Measurements from ENCODE around the gene CYP27C1.

GRCh38 chr2:121195902-121196504, 89.0 kb downstream of the TFCP2L1 start:
- PRO-cap = no peak

- PRO-cap = no peak
Observed at GRCh38 chr2:121260508-121261089, 24.4 kb downstream of the TFCP2L1 start.

- PRO-cap = no peak
Observed at GRCh38 chr2:121367970-121368546, 83.1 kb upstream of the TFCP2L1 start.

GRCh38 chr2:121425112-121425663, 140.2 kb upstream of the TFCP2L1 start:
- PRO-cap = no peak

DNA sequence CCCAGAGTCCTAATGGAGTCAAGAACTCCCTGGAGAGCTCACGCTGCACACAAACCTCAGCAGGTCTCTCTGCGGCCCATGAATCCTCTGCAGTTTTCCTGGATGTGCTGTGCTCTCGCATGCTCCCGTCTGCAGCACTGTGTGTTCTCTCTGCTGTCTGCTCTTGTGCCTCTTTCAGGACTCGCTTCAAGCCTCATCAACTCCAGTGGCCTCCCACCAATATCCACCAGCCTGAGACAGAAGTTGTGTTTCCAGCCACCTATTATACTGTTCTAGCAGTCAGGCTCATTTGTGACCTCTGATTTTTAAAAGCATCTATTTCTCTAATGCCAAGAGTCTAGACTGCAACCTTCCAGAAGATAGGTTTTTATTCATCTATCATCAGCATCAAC, 94.2 kb downstream of the CLASP1 start:
- PRO-cap = no peak

DNA sequence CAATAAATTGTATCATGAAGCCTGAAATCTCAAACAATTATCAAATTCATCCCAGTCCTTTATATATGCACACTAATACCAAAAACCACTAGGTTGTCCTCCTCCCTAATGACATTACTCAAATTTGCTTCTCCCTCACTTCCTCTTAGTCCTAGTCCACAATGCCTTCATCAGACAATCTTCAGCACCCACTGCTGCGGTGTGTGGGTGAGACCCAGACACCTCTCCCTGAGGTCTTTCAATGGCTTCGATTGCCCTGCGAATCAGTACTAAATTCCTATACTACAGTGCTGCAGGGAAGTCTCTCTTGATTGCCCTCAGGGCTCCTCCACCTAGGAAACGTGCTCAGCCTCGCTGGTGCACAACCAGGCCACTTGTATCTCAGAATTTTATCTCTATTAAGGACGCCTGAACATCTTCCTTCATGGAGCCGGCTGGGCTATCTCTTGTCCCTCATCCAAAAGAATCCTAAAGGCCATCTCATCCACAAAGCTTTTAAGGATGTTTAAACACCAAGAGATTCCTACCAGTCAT, 57.9 kb downstream of the CLASP1 start:
- PRO-cap = no peak

DNA sequence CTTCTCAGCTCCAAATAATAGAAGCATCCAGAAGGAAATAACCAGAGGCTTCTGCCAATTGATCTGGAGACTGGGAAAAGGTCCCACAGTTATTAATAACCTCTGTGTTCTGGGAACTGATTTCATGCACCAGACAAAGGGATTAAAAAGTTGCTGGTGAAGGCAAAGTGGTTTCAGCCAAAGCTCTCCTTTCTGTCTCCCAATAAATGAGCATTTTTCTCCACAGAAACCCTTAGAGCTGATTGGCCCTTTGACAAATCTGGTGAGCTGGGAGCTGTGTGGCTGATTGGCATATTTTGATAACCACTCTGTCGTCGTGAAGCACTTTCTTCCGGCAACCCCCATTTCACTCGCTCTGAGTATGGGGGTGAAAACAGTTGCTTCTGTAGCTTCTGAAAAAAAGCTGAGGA, 36.3 kb downstream of the NIFK start:
- PRO-cap = no peak

DNA sequence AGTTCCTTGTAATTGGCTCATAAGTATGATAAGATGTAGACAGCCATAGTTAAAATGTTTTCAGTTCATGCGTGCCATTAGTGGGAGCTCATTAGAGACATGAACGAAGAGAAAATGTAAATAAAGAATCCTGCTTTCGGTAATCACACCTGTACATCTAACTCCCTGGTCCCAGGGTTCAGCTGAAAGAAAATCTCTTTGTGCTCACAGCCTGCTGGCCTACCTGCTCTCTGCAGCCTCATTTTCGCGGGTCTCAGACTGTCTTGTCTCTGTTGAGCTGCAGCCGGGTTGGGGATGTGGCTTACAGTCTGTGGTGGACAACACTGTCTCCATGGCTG, 174.7 kb downstream of the TSN start:
- PRO-cap = no peak

DNA sequence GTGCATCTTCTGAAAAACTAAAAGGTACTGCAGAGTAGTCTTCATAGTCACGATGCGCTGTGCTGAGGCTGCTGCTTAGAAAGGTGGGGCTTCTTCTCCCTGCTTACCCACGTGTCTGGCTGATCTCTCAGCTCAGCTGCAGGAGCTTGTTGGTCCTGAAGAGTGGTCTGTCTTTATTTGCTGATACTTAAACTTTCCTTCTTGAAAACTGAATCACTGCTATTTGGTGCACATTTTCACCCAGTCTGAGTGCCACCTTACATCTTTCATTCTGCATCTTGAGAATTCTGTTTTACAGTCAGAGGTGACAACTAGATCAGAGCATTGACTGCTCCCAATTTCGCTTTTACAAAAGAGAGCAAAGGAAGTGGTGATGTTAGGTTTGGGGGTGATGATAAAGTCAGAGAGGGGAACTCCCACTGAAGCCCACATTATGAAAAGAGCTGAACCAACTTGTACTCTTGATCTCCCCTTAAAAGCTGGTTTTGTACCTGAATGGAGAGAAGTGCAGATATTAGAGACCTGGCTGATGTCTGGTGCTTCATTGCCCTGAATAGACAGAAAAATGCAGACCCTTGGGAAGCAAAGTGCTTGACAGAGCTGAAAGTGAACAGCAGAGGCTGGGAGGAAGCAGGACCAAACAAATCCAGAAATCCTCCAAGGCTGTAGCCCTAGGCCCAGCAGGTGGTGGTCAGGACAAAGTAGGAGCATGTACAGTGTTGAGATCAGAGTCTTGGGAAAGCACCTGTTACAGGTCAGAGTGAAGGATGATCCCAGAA, 984.6 kb downstream of the TSN start:
- PRO-cap = no peak

GRCh38 chr2:125664859-125665527, 991.0 kb upstream of the GYPC start:
- PRO-cap = no peak

DNA sequence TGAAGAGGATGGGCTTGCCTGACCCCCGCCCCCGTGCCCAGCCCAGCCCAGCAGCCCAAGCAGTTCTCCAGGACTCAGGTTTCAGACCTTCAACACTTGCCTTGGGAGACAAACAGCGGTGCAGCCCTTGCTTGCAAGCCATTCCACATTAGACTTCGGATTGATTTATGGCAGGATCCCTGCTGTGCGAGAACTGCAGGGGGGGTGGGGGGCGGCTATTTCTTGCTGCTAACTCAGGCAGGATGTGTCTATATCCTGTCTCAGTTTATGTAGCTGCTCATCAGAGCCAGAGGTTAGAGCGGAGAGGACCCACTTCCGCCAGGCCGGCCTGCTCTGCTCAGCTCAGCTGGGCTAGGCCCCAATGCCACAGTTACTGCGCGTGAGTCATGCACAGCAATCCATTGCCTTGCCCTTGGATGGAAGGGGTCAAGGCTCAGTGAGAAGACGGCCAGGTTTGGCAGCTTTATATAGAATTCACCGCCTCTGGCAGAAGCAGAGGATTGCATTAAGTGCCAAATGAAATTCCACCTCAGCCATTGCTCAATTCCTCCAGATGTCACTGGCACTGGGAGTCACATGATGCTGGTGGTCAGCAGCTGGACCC, 1.8 kb downstream of the GYPC start:
- PRO-cap = no peak

DNA sequence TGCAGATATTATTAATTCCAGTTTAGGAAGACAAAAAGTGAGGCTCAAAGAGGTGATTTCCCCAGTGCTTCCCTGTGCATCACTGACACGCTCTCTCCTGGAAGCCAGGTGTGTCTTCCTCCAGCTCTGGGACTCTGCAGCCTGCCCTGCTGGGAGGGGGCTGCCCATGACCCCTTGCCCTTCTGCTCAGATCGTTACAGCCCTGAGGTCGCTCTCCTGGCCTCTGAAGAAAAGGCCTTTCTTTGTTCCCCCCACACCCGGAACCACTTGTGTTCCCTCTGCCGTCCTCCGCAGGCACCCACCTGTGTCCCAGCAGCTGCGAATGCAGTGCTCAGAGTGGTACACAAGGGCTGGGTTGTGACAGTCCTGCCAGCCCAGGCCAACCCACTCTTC, 9.8 kb downstream of the GYPC start:
- PRO-cap = no peak

DNA sequence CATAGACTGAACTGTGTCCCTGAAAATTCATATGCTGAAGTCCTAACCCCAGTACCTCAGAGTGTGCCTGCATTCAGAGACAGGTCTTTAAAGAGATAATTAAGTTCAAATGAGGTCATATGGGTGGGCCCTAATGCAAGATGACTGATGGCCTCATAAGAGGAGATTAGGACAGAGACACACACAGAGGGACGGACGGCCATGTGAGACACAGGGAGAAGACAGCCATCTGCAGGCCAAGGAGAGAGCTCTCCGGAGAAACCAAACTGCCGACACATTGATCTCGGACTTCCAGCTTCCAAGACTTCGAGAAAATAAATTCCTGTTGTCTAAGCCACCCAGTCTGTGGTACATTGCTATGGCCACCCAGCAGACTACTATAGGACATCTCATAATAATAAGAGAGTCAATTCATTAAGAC, 103.5 kb downstream of the BIN1 start:
- PRO-cap = no peak

DNA sequence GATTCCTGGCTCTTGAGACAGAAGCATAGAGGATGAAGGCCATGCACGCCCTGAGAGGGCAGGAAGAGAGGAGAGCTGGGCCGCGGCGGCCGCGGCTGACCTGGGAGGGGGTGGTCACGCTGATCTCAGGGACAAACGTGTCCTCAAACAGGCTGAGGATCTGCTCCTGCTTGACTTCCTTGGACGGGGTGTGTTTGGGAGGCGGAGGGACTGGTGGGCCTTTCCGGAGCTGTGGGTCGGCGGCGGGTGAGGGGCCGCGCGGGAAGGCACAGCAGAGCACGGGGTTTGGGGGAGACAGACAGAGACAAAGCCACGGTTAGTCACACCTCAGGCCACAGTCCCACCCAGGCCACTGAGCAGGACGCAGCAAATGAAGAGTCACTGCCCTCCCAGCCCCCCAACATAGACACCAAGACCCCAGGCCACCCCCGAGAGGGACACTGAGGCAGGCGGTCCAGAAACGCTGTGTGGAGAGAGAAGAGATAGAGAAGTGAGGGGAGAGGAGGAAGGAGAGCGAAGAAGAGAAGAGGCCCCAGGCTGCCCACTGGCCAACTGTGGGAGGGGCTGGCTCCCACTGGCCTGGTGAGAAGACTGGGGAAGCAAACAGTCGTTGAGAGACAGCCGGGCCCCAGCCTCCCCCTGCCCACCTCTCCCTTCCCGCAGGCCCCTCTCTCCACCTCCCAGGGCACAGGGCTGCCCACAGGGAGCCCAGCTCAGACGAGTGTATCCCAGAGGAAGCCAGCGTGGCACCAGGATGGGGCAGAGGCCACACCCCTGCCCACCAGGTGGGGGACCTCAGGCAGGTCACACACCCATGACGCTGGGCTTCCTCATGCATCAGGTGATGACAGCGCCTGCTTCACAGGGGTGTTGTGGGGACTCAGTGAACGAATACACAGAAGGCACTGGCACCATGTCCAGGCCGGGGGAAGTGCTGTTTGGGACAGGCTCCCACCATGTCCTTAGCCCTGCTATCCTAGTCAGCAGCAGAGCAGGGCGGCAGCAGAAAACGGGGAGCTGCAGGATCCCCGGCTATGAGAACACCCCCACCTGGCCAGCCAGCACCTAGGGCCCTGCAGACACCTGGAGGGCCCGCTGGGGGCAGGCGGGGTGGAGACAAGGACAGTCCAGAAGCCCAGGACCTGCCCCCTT, 49.2 kb downstream of the BIN1 start:
- PRO-cap = no peak

DNA sequence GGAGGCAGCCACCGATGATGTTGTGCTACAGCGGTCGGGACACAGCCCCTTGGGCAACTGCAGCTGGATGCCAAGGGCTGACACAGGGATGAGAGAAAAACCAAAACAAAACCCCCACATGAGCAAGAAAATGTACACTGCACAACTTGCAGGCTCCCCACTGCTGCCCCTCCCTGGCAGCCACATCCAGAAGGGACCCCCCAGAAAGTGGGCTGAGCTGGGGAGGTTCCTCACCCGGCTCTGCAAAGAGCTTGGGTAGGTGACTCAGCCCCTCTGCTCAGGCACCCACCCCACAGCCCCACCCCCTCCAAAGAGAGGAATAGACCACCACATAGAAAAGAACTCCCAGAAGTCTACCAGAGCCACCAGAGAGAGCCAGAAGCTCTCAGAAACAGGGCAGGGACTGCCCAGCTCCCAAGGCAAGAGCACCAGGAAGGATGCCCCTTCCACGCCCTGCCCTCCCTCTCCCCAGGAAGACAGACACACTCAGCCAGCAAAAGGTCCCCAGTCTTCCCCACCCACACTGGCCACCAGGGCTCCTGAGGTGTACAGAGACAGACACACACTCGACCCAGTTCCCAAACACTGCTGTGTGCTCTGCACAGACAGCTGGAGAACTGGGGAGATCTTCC, 28.3 kb downstream of the BIN1 start:
- PRO-cap = no peak

- PRO-cap = no peak
Observed at GRCh38 chr2:127086862-127087969, 19.7 kb downstream of the BIN1 start.

DNA sequence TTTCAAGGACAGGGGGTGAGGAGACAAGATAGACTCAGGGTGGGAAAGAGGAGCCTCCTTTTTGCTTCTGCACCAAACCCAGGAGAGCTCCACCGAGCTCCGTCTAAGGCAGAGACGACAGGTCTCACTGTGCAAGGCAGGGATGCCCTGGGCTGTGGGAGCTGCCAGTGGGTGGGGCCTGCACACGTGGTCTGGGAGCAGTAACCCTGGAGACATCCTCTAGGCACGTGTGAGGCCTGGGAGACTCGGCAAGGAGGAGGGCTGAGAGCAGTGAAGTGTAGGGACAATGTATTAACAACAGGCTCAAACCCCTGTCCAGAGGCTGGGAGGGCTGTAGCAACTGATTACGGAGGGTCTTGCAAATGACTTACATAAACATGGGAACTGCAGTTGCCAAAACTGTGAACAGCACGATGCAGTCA, 45.2 kb downstream of the CYP27C1 start:
- PRO-cap = no peak

GRCh38 chr2:127218629-127218994, 1.5 kb downstream of the CYP27C1 start:
- PRO-cap = no peak

DNA sequence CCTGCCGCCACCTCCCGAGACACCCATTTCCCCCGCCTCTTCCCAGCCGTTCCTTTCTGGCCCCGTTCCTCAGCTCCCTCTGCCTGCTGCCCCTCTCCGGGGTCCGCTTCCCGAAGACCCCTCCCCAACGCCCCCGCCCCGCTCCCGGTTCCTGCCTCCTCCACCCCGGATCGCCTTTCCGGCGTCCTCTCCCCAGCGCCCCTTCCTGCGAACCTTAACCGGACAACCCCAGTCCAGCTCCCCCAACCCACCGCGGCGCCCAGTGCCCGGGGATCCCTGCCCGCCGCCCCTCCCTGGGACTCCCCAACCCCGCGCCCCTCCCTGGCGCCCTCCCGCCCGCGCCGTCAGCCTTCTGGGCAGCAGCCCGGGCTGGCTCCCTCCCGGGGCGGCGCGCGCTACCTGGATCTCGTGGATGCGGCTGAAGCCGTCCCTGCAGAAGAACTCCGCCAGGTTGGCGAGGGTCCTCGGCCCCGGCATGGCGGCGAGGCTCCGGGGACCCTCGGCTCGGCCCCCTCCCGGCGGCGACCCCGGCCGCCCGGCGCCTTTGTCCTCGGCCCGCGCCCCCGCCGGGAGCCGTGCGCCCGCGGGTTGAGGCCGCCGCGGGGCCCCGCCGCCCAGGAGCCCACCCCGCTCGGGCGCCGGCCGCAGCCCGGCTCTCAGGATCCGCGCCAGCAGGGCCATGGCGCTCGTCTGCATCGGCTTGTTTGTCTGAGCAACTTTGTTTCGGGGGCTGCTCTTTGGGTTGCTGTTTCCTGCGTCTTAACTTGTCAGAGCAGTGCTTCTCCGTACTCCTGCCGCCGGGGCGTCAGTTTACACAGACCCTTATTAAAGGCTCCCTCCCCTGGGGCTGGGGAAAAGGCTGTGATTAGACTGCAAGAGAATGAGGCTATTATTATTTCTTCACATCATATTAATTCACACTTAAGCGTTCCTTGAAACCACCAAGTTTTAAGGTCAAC, at the start of gene CYP27C1:
TSS of gene CYP27C1 (minus strand) at position 710 of the 959 bp plus-strand sequence.
- PRO-cap = no peak

DNA sequence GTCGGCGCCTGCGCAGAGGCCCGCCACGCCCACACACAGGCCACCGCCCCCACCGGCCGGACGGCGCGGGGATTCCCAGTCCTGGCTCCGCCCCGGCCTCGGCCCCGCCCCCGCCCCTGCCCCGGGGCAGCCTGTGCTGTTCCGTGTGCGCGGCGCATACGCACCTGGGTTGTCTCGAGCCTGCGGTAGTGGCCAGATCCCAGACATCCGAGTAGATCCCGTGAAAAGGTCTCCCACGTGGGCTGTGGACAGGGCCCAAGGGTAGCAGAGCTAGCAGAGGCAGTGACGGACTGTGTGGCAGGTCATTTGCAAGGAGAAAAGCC, 270 bp upstream of the MAP3K2 start:
- PRO-cap = no peak